LHCN-M2 (cell line): Measurements from ENCODE around the genes CDKN2C, ZFYVE9 and CC2D1B.

- RAMPAGE, long total RNA = no peak
Observed at GRCh38 chr1:50109342-50110121, 812 bp downstream of the ELAVL4 start.

- RAMPAGE, long total RNA = no peak
Observed at GRCh38 chr1:50873310-50873942, 86.6 kb downstream of the FAF1 start.

DNA sequence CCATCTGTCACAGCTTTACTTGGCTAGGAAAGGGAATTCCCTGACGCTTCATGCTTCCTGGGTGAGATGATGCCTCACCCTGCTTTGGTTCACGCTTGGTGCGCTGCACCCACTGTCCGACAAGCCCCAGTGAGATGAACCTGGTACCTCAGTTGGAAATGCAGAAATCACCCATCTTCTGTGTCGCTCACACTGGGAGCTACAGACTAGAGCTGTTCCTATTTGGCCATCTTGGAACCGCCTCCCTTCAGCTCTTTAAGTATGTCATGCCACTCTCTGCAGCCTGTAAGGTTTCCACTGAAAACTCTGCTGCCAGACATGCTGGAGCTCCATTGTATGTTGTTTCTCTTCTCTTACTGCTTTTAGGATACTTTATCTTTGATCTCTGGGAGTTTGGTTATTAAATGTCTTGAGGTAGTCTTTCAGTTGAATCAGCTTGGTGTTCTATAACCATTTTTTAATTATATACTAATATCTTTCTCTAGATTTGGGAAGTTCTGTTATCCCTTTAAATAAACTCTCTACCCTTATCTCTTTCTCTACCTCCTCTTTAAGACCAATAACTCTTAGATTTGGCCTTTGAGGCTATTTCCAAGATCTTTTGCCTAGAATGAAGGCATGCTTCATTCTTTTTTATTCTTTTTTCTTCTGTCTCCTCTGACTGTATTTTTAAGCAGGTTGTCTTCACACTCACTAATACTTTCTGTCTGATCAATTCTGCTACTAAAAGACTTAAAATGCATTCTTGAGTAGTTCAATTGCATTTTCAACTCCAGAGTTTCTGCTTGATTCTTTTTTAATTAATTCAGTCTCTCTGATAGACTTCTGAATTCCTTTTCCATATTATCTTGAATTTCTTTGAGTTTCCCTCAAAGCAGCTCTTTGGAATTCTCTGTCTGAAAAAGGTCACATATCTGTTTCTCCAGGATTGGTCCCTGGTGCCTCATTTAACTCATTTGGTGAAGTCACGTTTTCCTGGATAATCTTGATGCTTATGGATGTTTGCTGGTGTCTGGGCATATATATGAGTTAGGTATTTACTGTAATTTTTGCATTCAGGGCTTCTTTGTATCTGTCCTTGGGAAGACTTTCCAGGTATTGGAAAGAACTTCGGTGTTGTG lies 67.5 kb downstream of the FAF1 start:
- RAMPAGE, long total RNA = no peak

DNA sequence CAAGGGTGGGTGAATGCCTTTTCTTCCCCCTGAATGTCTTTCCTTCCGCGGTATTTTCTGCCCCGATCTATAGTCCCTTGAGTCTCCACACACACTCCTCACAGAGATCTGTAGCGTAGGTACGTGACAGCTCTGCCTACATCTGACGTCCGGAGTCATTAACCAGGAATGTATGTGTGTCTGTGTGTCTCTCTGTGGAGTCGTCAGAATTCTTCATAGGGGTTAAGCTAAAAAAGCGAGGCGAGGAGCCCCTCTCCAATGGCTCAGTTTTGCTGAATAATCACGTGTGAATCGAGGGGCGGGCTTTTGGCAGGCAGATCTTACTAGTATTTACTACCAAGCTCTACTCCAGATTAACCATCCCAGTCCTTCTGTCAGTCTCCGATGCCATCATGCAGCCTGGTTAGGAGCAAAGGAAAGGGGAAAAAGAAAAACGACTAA lies at the start of gene CDKN2C:
CDKN2C (plus strand) TSS at position 351 of the 441 bp plus-strand sequence.
- RAMPAGE, long total RNA = no peak

- RAMPAGE, long total RNA = no peak
Observed at GRCh38 chr1:51235455-51236126, 482 bp upstream of the RNF11 start.

- RAMPAGE, long total RNA = no peak
Observed at GRCh38 chr1:51287907-51288555, 42.3 kb downstream of the TTC39A start.

DNA sequence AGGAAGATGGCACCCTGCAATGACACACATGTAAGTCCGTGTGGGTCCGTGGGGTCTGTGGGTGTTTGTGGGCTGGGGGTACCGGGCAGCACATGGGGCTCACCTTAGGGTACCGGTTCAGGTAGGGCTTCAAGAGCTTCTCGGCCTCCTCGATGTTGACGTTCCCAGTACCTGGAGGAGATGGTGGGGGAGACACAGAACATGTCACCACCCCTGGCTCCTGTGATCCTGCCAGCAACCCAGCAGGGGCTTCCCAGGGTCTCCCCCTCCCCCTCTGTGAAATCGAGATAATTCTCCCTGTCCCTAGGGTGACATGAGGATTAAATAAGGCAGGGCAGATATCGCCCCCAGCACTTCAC lies 28.0 kb downstream of the TTC39A start:
- RAMPAGE, long total RNA = no peak

- RAMPAGE, long total RNA = no peak
Observed at GRCh38 chr1:51305318-51305839, 25.0 kb downstream of the TTC39A start.

DNA sequence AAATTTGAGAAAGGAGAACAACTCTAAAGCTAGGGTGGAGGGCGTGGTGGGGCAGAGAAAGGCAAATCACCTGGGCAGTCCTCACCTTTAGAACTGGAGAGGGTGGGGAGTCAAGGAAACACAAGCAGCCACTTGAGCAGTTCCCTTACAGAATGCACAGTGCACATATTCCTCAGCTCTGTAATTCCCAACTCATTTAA lies 27.5 kb downstream of the EPS15 start:
- RAMPAGE, long total RNA = no peak

GRCh38 chr1:51517797-51519007 lies 864 bp downstream of the EPS15 start:
- RAMPAGE, long total RNA = no peak

DNA sequence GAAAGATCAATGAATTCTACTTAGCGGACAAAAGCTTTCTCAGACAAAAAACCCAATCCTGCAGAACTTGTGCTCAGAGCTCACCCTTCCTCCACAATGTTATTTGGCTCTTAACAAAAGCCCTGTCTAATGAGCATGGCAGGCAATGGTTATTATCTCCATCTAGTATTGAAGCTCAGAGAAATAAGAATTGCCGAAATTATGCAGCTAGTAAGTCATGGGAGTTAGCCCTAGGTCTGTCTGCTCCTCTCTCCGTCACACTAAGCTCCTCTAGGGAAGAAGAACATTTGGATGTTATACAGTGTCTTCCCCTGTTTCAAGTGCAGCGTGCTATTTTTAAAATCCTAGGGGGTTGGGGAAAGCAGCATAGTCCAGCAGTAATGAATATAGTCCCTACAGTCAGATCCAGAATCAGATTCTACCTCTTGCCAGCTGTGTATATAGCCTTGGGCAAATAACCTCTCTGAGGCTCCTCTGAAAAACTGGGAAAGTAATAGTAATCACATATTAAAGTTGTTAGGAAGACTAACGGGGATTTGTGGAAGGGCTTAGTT lies 44.6 kb upstream of the OSBPL9 start:
- RAMPAGE, long total RNA = no peak

GRCh38 chr1:51686284-51687099 lies 69.6 kb downstream of the OSBPL9 start:
- RAMPAGE, long total RNA = no peak

- RAMPAGE, long total RNA = no peak
Observed at GRCh38 chr1:51729729-51730556, 113.1 kb downstream of the OSBPL9 start.

DNA sequence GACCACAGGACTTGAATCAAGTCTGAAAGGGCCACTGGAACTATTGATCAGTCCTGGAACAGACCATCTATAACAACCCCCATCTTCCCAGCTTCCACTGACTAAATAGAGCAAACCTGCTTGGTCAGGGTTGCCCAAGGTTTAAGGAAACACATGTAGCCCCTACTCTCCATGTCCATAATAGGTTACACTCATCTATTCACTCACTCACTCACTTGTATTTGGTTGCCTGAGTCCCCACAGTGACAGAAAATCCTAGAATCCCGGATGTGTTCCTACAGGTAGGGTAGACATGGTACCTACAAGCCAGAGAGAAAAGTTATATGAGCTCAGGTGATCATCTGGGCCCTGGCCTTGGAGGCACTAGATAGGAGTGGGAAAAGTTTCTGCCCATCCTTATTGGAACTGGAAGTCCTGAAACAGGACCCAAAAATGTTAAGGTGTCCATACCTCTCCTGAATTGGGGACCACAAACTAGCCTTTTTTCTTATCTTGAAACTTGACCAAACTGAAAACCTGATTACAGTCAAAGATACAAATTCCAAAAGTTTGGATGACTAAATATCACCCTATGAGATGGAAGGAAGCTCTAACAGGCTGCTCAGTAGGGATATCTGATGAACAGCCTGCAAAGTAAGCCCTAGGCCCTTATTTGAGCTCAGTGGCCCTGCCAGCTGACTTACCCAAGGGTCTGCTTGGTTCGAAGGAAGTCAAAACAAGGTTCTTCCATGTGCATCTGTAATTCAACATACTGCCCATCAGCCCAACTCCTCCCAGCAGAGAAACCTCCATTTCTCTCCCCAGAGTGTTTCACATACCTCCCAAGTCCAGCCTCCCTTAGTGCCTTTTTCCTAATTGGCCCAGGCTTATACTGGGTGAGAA lies 86.9 kb downstream of the NRDC start:
- RAMPAGE, long total RNA = no peak

DNA sequence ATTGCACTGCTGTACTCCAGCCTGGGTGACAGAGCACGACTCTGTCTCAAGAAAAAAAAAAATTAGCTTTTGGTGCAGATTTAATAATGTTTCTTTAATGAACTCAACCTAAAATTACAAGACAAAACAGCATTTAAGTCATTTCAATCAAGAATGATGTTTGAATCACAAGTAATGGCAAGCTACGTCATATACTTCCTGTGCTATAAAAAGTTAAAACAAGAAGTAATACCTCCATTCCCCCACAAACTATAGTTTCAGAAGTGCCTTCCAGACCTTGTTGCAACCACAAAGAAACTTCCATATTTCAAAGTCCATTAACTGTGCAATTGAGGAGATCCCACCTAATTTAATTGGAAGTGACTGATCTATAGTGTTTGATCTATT lies 15.2 kb downstream of the NRDC start:
- RAMPAGE, long total RNA = no peak

- RAMPAGE, long total RNA = no peak
Observed at GRCh38 chr1:52054818-52054940, 312 bp downstream of the TXNDC12 start.

- RAMPAGE, long total RNA = no peak
Observed at GRCh38 chr1:52056642-52057140, 596 bp downstream of the BTF3L4 start.

DNA sequence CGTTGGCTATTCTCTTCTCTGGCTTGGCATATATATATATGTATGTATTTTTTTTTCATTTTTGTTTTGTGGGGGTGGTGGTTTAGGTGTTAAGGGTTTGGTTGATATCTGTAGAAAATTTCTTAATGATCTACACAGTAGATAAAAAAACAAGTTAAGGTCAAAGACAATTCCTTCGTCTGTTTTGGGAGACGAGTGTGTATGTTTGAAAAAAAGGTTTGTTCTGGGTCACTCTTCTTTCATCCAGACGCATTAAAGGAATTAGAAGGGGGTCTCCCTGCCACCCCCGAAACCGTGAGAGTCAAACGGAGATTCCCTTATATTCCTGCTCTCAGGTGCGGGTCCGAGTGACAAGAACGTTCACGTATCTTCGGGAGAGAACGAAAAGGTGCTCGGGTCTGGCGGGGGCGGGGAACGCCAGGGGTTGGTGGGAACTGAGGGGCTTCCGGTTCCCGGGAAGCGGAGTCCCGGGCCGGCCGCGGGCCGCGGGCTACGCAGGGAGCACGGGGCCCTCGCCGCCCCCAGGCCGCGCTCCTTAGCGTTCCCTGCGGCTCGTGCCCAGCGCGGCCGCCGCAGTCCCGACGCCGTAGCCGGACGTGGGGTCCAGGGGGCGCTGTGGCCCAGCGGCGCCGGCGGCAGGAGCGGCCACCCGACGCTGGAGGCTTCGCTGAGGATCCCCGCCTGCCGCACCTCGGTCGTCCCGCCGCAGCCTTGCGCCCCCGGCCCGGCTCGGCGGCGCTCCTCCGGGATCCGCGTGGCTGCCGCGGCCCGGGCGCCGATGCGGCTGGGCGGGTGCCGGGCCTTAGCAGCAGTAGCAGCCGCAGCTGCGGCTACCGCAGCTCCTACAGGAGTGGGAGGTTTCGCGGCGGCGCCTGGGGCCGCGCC lies at the start of gene ZFYVE9:
ZFYVE9 (plus strand) TSS at position 648 of the 885 bp plus-strand sequence.
- RAMPAGE, long total RNA = no peak

- RAMPAGE, long total RNA = no peak
Observed at GRCh38 chr1:52184900-52185158, 42.9 kb downstream of the ZFYVE9 start.

DNA sequence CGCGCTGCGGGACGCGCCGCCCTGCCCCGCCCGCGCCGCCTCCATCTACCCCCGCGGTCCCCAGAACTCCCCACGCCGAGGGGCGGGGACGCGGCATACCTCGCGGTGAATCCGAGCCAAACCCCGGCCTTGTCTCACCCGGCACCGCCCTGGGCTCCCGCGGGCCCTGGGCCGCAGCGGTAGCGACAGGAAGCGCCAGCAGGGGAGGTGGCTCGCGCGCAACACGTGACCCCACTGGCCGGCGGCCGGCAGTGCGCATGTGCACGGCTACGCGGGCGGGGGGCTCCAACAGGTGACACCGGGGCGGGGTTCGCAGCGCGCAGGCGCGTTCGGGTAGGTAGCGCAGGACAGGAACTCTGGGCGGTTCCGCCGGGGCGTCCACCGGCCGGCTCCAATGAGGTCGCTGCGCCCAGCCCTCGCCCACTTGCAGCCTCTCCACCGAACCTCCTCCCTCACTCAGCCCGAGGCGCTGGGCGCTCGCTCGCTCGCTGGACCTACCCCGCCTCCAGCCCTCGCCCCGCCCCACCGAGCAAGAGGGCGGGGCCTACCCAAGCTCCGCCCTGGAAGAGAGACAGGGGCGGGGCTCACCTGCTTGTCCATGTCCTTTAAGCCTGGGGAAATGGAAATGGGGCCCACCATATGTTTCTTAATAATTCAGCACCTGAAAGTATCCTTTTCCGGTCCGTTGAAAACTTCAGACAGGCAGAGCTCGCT lies at the start of gene CC2D1B:
CC2D1B (minus strand) TSS at position 236 of the 714 bp plus-strand sequence.
- RAMPAGE, long total RNA = no peak